Heart (tissue), 3 donors: ENCODE results near the genes HABP2 and CCDC186.

DNA sequence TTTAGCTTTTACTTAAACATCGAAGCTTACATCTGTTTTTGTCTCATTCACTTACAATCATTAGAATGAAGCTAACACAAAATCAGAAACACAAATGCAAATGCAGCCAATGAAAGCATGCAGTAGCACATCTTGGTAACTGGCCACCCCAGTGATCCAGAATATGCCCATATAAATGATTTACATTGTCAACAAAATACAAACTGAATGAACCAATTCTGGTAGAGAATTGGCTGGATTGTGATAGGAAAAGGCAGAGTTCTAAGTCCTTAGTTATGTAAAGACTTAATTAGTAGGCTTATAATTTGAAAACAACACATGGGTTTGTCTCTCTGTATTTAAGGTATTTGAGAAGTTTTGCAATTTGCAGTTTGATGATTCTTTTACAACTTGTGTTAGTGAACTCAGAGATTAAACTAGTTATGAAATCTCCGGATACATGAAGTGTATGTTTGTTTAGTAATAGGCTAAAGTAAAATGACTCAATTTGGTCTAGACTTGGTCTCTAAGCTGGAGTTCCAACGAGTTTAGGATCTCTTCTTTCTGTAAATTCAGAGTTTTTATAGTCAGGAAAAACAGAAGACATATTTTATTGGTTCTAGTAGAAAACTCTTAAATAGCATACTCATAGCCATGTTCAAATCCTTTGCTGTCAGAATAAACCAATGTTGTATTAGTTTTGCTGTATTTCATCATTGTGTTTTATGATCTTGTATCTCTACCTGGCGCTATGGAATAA lies 21.2 kb downstream of the TECTB start:
- RAMPAGE, long total RNA, 2 experiments: no peak in any of the 2 experiments

GRCh38 chr10:112336436-112337018 lies 37.4 kb upstream of the ACSL5 start:
- RAMPAGE, long total RNA, 2 experiments: no peak in any of the 2 experiments

- RAMPAGE, long total RNA, 2 experiments: no peak in any of the 2 experiments
Measured at GRCh38 chr10:112413112-112413518, 33.6 kb downstream of the ZDHHC6 start.

DNA sequence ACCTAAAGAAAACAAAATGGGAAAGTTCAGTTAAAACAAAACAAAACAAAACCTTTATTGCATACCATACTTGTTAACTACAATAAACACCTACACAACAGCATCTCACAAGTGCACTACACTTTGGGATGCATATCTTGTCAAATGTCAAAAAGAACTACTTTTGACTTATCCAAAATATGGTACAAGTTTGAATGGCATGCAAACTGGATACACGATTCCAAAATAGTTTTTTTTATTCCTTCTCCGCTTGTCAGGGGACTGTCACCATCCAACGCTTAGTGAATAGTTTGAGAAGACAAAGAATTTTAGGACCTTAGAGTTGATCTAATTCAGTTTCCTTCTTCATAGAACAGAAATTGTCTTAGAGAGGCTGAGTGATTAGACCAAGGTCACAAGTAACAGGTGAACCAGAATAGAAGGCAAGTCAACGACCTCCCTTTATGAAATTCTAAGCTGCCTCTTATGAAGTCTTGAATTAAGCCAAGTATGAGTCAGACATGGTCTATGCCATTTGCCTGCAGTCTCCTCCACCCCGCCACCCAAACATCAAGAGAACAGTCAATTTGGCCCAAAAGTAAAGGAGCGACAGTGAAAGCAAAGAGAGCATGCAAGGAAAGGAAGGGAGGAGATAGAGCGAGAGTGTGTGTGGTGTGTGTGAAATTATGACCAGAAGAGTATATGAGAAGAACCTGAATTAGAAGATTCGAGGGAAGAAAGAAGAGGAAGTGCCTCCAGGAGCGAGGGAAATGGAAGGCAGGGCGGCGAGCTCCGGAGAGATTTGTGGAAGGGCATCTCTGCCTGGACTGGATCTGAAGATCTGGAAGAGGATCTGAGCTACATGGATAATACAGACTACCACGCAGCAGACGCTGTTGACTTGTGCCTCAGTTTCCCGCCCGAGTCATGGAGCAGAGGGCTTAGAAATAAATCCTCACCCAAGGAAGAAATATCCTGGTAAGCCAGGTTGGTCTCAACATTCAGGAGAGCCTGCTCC lies 767 bp downstream of the ZDHHC6 start:
- RAMPAGE, long total RNA, 2 experiments: no peak in any of the 2 experiments

- RAMPAGE, long total RNA, 2 experiments: no peak in any of the 2 experiments
Measured at GRCh38 chr10:112820239-112820875, 129.7 kb upstream of the TCF7L2 start.

GRCh38 chr10:112913808-112914282 lies 36.2 kb upstream of the TCF7L2 start:
- RAMPAGE, long total RNA, 2 experiments: no peak in any of the 2 experiments

GRCh38 chr10:112951913-112952268 lies 1.8 kb downstream of the TCF7L2 start:
- RAMPAGE, long total RNA, 2 experiments: no peak in any of the 2 experiments

- RAMPAGE, long total RNA, 2 experiments: no peak in any of the 2 experiments
Measured at GRCh38 chr10:112959055-112960071, 9.3 kb downstream of the TCF7L2 start.

DNA sequence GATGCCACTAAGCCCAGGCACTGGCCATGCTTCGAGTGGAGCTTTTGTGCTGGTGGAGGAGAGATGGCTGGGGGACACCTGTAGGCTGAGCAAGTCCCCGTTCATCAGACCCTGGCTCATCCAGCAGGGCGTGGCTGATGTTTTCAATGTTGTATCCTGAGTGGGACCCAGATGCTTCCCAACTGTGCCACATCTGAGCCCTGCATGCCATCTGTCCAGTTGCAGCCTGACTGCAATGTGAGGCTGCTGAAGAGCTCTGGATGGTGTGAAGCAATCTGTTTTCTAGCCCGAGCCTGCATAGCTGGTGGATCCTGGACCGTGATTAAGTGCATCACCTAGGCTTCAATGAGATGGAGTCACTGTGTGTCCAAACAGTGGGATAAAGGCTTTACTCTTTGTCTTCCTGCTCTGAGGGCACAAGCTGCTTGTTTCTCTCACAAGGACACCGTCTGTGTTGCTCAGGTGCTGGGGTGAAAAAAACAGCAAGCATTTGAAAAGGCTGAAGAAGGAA lies 99.8 kb downstream of the TCF7L2 start:
- RAMPAGE, long total RNA, 2 experiments: no peak in any of the 2 experiments

DNA sequence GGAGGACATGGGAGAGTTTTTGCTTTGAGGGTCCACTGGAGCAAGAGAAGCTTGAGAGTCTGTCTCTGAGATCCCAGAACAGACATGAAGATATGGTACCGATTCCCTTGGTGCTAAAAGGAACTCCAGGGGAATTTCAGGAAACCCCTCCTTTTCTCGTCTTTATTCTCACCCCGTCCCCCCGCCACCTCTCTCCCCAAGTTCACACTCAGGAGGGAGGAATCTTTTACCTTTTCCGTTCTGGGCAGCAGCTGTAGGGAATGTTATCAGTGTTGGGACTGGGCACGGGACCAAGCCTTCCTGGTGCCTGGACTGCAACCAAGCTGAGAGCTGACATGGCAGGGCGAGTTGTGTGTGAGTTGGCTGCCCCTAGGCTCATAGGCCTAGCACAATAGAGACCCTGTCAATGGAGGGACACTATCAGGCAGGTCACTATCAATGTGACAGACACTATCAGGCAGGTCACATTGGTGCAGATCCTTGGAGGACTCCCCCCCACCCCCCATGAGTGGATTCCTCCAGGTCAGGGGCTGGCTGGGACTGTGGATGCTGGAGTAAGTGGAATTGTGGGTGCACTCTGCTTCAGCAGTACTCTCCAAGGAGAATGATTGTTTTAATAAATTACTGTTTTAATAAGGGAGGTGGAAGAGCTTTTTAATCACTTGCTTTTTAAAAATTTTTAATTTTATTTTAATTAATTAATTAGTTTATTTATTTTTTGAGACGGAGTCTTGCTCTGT lies 121.5 kb downstream of the TCF7L2 start:
- RAMPAGE, long total RNA, 2 experiments: no peak in any of the 2 experiments

DNA sequence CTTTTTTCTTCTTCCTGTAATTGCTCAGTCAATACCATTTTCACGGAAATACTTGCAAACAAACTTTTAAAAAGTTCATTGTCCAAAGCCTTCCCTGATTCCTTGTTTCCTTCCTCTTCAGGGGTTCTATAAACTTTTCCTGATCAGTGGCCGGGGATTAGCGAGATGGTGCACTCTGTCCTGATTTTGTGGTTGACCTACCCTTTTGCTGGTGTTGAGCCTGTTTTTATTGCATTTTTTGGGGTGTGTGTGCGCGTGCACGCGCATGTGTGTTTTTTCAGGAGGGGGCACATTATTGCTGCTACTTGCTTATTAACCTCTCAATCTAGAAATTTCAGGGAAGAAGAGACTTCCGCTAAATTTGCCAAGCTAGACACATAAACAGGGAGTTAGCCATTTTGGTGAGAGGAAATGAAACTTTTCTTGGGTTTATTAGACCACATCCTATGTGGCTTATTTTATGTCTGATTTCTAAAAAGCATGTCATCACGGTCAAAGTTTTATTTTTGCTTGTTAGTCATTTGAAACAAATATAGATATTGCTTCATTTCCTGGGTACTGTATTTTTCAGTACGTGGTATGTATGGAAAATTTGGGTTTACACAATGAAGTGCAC lies 143.9 kb downstream of the TCF7L2 start:
- RAMPAGE, long total RNA, 2 experiments: no peak in any of the 2 experiments

GRCh38 chr10:113168387-113168640 lies 218.3 kb downstream of the TCF7L2 start:
- RAMPAGE, long total RNA, 2 experiments: no peak in any of the 2 experiments

- RAMPAGE, long total RNA, 2 experiments: no peak in any of the 2 experiments
Measured at GRCh38 chr10:113170118-113170559, 220.1 kb downstream of the TCF7L2 start.

DNA sequence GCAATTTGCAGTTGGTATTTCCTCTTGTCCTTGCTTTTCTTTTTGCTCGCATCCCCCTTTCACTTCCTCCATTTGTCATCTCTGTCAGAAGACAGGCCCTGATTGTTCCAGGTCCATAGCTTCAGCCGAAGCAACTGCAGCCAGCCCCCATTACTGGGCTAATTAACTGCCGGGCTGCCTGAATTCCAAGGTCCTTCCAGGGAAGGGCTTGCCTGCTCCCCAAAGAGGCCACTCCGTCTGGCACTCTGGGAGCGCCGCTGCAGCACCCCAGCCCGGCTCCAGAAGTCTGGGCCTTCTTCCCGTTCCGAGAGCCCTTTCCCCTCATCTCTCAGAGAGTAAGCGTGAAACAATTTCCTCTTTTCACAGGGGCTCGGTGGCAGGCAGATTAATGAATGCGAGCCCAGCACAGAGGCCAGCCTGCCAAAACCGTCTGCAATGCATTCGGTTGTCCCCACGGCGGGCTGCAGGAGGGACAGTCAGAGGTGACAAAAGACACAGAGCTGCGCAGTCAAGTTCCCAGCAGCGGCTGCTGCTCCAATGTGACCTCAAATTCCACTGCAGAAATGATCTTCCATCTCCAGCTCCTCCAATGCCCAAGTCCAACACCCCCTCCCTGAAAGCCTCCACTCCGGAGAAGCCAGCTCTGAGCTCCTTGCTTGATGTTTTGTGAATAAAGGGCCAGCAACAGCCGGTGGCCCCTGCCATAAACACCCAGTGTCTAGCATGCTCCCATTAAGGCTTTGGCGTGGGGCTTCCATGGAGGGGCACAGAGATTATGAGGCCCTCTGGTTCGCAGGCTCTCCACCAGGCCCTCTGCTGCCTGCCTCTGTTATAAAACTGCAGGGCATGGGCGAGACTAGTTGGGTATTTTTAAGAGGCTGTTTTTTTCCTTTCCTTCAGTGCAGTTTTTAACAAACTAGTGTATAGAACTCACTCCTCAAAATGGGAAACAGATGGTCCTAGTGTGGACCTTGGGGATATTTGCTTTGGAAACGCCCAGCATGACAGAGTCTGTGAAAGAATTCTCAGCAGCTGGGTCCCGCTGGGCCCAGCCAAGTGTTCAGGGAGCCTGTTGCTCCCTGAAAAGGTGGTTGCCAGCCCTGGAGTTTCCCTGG lies 279.2 kb upstream of the HABP2 start:
- RAMPAGE, long total RNA, 2 experiments: no peak in any of the 2 experiments

DNA sequence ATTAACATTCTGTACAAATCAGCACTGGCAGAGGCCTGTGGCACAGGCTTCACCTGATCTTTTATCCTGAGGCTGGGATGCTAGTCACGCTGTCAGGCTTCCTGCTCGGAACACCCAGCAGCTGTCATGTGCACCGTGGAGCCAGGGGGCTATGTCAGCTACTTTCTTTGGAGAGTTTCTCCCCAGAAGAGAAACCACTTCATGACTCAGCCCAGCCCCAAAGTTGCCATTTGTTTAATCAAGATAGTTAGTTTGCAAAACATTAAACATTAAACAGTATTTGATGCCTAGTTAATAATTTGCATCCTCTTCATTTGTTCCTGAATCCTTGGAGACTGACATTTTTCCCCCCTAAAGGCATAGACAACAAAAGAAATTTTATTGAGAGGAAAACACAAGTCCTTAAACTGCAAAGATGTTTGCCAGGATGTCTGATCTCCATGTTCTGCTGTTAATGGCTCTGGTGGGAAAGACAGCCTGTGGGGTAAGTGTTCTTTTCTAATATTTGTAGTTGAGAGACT lies at the start of gene HABP2:
HABP2 (plus strand) TSS at position 347 of the 521 bp plus-strand sequence.
- RAMPAGE, long total RNA, 2 experiments: no peak in any of the 2 experiments

GRCh38 chr10:113557897-113558217 lies 5.0 kb downstream of the HABP2 start:
- RAMPAGE, long total RNA, 2 experiments: no peak in any of the 2 experiments

GRCh38 chr10:113665887-113666570 lies 2.2 kb upstream of the NRAP start:
- RAMPAGE, long total RNA, 2 experiments: no peak in any of the 2 experiments

DNA sequence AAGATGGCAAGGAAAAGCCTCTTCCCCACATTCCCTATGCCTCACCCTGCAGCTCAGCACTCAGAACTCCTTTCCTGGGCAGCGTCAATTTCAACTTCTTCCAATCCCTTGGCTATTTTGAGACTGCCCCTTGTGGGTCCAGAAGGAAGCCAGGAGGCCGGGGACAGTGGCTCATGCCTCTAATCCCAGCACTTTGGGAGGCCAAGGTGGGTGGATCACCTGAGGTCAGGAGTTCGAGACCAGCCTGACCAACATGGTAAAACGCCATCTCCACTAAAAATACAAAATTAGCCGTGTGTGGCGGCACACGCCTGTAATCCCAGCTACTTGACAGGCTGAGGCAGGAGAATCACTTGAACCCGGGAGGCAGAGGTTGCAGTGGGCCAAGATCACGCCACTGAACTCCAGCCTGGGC lies 2.3 kb upstream of the ADRB1 start:
- RAMPAGE, long total RNA, 2 experiments: no peak in any of the 2 experiments

GRCh38 chr10:114174041-114175108 lies at the start of gene CCDC186:
CCDC186 (minus strand) TSS chr10:114174203.
- RAMPAGE, long total RNA, 2 experiments: start-site peak on the minus strand in 2 of 2 experiments, at chr10:114174176-114174209 at its widest, 166 to 2,106 reads per replicate

DNA sequence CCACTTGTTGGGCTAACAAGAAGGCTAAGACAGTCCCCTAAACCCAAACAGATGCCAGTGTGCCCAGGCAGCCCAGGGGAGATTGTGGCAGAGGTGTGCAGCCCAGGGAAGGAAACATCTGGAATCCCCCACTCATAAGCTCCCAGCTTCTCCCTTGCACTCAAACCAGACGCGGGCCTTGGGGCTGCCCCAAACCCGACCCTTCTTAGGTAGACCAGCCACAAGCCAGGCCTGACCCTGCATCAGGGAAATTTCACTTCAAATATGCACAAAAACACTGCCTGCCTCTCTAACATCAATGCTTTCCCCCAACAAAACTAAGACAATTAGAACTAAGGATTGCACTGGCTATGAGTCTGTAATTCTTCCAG lies 8.7 kb downstream of the AFAP1L2 start:
- RAMPAGE, long total RNA, 2 experiments: no peak in any of the 2 experiments